Glomerular endothelial cell (primary cell): ENCODE results near the genes RIPOR3 and MOCS3.

DNA sequence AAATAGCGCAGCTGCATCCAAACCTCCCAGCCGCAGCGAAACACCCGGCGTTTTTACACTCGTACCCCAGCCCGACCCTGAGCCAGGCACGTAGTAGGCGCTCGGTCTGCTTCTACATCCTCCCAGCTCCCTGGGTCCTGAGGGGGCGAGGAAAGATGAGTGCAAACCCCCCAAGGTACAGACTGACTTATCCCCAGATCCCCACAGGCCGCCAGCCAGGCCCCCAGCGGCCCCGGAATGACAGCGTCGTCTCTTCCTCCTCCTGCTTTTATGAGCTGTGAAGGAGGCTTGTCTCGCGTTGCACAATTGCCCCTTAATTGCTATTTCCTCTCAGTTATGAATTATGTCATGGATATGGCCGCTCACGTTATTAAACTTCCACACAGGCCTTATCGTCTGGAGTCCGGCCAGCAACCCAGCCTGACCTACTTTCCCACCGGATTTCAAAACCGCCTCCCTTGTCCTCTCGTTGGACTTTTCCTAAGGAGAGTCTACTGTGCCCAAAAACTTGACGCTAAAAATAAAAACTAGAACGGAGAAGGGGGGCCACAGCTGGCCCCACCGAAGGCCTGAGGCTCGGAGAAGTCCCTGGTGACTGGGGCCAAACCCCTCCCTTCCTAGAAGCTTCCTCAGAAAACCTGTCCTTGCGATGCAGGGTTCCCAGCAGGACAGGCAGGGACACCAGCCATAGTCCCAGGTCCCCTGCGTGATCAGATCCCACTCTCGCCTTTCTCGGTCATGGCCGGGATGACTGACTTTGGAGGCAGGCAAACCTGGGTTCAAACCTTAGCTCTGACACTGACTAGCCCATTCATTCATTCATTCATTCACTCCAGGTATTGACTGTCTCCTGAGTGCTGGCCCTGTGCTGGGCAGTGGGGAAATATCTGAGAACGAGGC is 130.9 kb upstream of the PTPN1 start:
- RAMPAGE, long total RNA = no peak

GRCh38 chr20:50416542-50417411 is 93.4 kb upstream of the PTPN1 start:
- RAMPAGE, long total RNA = no peak

DNA sequence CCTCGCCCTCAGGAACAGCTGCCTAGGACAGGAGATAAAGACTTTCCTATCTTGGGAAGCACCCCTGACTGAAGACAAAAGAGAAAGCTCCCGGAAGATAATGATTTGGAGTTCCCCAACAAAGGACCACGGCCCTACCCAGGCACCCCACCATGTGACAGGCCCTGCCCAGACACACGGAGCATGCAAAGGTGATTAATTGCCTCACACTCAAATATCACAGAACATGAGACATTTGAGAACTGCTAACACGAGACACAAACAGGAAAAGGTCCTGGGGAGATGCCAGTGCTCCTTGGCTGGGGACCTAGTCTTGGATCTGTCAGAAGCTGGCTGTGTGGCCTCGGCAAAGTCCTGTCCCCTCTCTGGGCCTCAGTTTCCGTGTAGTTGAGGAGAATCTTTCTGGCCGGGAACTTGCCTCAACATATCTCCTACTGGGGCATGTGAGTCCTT is 82.5 kb upstream of the PTPN1 start:
- RAMPAGE, long total RNA = no peak

GRCh38 chr20:50520540-50521281 is 10.5 kb downstream of the PTPN1 start:
- RAMPAGE, long total RNA = no peak

GRCh38 chr20:50567913-50568298 is 57.7 kb downstream of the PTPN1 start:
- RAMPAGE, long total RNA = no peak

DNA sequence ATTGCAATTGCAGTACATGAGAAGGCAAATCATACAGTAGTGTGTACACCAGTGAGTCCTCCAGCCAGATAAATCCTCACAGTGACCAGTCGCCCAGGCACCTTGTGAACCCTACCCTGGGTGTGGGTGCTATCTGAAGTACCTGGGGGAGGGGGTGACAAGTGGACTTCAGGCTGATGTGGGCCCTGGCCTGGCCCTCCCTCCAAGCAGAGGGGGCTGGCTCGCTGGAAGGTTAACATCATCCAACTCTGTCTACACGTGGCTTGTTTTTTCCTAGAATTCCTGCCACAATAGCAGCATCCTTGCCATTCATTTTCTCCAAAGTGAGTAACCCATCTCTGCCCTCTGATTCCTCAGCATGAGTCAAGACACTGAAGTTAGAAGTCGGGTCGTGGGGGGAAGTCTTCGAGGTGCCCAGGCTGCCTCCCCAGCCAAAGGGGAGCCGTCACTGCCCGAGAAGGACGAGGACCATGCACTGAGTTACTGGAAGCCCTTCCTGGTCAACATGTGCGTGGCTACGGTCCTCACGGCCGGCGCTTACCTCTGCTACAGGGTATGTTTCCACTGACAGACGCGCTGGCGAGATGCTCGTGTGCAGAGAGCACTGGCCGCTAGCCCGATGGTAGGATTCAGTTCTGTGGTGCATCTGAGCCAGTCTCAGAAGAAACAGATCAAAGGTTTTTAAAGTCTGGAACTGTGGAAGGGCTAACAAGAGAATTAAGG is 70.9 kb downstream of the PTPN1 start:
- RAMPAGE, long total RNA = no peak

- RAMPAGE, long total RNA = no peak
Measured at GRCh38 chr20:50591089-50592077, 81.2 kb downstream of the PTPN1 start.

DNA sequence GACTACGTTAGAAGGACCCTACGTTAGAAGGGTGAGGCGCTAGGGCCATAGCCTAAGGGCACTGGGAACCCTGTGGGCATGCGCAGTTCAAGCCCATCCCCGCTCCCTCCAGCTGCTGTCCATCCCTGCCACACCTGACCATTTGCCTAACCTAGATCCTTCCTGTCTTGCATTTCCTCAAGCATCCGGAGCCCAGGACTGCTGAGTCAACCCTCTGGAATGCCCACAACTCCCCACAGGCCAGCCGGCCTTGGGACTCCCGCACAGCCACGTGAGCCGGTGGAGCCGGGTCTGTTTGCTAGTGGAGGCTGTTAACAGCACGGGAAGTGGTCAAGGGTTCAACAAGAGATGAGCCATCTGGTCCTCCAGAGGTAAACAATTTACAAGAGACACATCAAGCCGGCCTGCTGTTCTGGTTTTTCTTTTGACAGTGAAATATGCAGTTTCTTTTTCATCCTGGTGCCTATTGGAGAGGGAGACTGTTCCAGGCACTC is 45.8 kb downstream of the RIPOR3 start:
- RAMPAGE, long total RNA = no peak

DNA sequence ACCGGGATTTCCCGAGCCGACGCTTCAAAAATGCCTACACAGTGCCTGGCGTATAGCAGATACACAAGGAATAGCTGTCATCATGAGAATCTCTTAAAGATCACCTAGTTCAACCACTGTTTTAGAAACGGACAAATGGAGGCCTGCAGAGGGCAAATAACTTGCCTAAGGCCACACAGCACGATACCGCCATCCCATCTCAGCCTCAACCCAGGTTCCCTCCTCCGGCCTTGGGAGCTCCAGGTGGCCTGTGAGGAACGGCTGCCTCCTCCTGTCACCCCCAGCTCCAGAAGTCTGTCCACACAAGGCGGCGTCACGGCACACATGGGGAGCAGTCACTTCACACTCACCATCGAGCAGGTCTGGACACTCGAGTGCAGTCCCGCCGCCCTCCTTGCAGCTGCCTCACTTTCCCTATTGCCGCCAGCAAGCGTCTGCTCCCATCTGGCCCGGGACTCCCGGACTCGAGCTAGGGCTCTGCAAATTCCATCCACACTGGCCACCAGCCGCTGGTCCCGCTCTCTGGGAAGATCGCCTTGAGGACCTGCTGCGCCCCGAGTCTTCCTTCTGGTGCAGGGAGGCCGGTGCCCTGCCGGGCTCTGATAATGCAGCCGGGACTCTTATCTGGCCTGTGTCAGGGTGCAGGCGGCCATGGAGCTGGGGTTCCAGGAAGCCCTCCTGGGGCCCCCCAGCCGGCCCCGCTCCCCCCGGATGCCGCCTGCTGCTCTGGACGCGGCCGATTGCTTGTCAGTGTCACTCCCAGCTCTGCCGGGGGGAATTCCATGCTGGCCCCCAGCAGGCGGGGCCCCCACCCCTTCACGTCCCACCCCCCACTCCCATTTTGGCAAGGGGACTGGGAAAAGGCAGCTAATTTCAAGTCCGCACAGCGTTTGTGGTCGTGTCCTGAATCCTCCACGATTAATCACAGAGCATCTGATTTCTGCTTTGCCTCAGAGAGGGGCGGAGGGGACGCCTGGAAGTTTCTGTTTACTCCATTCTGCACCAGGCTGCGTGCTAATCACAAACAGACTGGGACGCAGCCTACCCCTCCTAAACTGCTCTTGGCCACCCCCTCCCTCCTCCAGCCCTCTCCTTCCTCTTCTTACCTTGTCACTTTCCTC is at the start of gene RIPOR3:
RIPOR3 (minus strand) TSS at position 767 of the 1,121 bp plus-strand sequence.
- RAMPAGE, long total RNA = no peak

- RAMPAGE, long total RNA = no peak
Measured at GRCh38 chr20:50727361-50727560, 4.1 kb upstream of the PARD6B start.

DNA sequence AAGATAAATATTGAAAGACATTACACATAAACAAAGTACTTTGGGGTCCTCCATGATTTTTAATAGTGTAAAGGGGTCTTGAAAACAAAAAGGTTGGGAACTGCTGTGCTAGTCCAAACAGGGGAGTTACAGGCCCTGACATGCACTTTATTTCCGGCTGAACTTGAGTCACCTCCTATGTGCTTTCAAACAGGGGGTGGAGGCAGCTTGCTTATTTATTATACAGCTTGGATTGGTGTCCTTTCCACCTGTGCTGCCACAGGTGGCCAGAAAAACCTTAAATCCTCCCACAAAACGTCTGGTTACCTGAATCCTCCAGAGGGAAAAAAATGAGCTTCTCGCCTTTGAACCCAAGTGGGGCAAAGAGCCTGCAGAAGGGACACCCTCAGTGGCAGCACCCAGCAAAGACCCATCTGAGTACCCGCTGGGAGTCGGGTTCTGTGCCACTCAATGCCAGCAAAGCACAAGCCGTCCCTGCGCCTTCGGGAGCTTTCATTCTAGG is 1.7 kb upstream of the PARD6B start:
- RAMPAGE, long total RNA = no peak

GRCh38 chr20:50822056-50822403 is 27.2 kb downstream of the BCAS4 start:
- RAMPAGE, long total RNA = no peak

GRCh38 chr20:50850581-50851272 is 55.9 kb downstream of the BCAS4 start:
- RAMPAGE, long total RNA = no peak

DNA sequence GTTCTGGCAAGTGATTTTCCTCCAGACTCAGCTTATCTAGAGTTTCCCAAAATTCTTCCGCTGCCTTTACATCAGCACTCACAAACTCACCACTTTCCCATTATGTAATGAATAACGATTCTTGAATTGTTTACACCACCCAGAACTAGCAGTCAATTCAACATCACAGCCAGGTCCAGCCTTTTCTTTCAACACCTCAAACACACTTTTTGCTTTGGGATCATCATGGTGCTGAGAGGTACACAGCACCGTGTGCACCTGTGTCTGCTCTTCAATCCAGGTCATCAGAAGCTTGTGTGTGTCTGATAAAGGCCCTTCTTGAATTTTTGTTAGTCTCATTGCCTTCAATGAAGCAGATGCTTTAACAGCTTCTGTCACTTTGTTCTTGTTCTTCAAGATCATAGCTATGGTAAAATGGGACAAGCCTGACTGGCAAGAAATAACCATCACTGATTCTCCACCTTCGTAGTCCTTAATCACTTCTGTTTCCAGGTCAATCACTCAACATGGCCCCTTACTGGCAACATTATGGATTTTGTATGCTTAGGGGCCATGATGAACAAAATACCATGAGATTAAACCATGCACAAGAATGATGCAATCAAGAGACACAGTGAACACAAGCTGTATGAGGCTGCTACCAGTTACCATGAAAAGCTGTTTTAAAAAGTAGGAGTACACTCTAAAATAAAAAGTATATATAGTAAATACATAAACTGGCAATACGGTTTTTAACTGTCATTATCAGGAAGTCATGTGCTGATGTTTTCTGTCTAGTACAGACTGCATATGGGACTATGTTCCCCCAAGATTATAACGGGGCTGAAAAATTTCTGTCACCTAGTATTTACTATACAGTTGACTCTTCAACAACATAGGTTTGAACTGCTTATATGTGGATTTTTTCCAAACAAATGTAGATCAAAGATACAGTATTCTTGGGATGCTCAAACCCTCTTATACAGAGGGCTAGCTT is 32.8 kb downstream of the ADNP start:
- RAMPAGE, long total RNA = no peak

- RAMPAGE, long total RNA = start-site peak on the plus strand at chr20:50958811-50958834, 15 and 32 reads in 2 replicates
Measured at GRCh38 chr20:50958655-50959667, at the start of gene MOCS3. MOCS3 (plus strand) TSS chr20:50958818.

GRCh38 chr20:51412247-51412744 is 130.2 kb downstream of the NFATC2 start:
- RAMPAGE, long total RNA = no peak

GRCh38 chr20:51456198-51457177 is 86.0 kb downstream of the NFATC2 start:
- RAMPAGE, long total RNA = no peak

GRCh38 chr20:51497363-51497909 is 45.1 kb downstream of the NFATC2 start:
- RAMPAGE, long total RNA = no peak

- RAMPAGE, long total RNA = no peak
Measured at GRCh38 chr20:51523908-51524383, 18.6 kb downstream of the NFATC2 start.

DNA sequence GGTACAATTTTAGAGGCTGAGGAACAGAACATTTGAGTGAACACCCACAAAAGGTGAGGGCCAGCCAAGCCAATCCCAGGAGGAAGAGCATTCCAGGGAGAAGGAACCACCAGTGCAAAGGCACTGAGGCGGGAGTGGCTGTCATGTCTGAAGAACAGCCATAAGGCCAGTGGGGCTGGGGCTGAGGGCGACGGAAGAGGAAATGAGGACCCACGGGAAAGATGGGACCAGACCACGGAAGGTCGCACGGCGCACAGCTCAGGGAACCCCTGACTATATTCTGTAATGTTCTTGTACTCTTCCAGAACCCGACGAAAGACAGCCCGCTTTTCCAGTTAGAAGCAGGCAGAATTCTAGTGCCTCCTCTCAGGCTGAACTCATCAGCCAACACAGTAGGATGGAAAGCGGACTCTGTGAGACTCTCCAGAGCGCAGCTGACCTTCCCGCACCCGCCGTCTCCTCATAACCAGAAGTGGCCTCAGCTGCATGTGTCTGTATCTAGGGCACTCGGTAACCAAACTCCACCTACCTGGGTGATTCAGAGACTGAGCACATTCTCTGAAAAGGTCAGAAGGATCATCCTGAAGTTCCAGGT is 66.5 kb upstream of the NFATC2 start:
- RAMPAGE, long total RNA = no peak